ENCODE results near the genes CHML and CEP170.

DNA sequence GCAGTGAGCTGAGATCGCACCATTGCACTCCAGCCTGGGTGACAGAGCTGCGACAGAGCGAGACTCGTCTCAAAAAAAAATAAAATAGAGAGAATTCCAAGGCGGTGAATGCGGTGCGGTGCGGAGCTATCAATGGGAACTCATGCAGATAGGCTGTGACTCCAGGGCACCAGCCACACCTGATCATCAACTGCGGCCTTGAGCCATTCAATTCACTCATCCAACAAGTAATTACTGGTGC is 9.0 kb downstream of the GREM2 start:
- PRO-cap = no peak

DNA sequence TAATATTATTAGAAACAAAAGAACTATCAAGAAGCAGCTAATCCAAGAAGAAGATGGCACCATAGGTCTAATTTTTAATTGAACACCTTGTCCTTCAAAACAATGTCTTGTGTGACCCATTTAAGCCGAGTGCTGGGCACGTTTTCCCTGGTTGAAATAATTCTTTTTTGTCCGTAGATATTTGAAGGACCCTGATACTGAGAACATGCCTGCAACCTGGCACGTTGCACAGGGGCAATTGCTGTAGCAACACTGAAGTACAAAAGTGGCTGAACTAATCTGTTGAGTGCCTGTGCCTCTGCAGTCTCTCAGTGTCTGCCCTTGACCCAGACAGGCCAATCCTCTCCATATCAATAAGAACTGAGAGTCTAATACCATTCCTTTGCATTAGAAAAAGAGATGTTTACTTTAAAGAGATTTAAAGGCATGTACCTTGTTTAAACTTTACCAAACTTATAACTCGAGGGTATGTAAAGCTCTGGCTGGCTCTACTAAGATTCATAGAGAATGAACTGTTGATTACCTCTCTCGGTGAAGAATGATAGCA is 2.4 kb downstream of the GREM2 start:
- PRO-cap = no peak

DNA sequence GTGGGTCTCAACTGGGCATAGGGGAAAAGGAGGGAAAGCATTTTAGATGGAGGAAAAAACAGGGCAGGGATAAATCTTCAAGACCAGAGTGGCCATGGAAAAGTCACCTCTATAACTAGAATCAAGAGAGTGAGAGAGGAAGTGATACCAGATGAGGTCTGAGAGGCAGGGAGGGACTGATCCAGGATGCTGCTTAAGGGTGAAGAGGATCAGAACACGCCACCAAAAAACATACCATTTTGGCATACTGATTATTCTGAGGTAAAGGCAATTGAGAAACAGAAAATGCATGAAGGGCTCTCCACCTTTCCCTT is 268.9 kb downstream of the RGS7 start:
- PRO-cap = no peak

- PRO-cap = no peak
Measured at GRCh38 chr1:241629643-241630843, 10.1 kb downstream of the CHML start.

GRCh38 chr1:241637654-241638536 is 2.3 kb downstream of the CHML start:
- PRO-cap = no peak

- PRO-cap = bidirectional peak, plus-strand start at chr1:241640558, minus-strand start at chr1:241640355
Measured at GRCh38 chr1:241640174-241640502, at the start of gene CHML. TSS of gene CHML (minus strand) at chr1:241640369.

DNA sequence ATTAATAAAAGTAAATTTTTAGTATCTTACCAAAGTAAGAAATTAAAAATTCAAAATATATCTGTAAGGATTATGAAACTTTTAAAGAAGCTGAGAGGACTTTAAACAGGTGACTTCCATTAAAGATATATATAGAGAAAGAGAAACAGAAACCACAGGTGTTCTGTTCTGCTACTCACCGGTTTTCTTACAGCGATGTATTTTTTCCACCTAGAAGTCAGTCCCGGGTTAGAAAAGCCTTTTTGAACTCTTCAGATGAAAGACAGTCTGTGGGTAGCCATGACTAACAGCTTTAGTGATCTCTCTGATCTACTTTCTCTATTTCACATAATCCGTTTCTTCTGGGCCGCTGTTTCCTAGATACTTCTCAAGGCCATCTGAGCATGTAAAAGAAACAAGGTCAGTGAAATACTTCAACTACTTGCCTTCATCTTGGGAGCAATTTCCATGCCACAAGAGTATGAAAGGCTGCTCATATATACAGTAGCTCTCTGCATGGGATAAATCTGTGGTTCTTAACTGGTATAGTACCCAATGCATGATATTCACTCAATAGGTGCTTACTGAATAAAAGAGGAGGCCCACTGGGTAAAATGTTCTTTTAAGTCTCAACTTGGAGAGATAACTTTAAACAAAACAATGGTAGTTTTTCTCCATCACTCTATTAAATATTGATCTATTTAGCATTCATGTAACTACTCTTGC is 25.2 kb downstream of the WDR64 start:
- PRO-cap = no peak

DNA sequence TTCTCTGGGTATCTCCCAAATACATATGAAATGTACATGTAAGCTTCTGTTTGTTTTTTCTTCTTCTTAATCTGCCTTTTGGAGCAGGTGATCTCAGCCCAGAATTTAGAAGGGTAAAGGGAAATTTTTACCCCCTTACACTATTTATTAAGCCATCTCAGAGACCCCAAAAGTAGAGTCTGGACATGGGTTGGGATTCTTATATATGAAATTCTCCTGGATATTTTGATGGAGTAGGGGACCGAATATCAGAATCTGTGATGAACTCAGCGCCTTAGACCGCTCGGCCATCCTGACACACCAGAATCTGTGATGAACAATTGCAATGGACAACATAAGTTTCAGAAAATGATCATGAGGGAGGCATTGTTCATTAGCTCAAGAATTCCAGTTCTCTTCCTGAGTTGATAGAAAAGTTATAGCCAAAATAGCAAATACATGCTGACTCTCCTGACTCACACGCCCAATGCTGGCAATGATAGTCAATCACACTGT is 221.7 kb downstream of the PLD5 start:
- PRO-cap = no peak

GRCh38 chr1:243185901-243186513 is 69.1 kb downstream of the CEP170 start:
- PRO-cap = no peak

DNA sequence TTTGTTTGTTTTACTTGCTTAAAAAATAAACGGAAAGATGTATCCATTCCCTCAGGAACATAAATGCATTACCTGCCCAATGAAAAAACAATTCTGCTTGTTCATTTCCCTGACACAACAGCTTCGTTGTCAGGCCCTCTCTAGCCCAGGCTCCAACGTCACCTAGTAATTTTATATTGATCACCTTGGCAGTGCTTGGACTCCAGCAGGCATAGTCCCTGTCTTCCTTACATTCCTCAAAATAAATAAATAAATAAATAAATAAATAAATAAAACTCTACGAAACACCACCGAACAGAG is 1.2 kb downstream of the CEP170 start:
- PRO-cap = no peak

- PRO-cap = bidirectional peak, plus-strand start at chr1:243254941, minus-strand start at chr1:243255203; bidirectional peak, plus-strand start at chr1:243255442, minus-strand start at chr1:243255444
Measured at GRCh38 chr1:243254872-243255624, at the start of gene CEP170. TSS of gene CEP170 (minus strand) at chr1:243255281.

- PRO-cap = no peak
Measured at GRCh38 chr1:243267721-243268365, 12.0 kb downstream of the SDCCAG8 start.

DNA sequence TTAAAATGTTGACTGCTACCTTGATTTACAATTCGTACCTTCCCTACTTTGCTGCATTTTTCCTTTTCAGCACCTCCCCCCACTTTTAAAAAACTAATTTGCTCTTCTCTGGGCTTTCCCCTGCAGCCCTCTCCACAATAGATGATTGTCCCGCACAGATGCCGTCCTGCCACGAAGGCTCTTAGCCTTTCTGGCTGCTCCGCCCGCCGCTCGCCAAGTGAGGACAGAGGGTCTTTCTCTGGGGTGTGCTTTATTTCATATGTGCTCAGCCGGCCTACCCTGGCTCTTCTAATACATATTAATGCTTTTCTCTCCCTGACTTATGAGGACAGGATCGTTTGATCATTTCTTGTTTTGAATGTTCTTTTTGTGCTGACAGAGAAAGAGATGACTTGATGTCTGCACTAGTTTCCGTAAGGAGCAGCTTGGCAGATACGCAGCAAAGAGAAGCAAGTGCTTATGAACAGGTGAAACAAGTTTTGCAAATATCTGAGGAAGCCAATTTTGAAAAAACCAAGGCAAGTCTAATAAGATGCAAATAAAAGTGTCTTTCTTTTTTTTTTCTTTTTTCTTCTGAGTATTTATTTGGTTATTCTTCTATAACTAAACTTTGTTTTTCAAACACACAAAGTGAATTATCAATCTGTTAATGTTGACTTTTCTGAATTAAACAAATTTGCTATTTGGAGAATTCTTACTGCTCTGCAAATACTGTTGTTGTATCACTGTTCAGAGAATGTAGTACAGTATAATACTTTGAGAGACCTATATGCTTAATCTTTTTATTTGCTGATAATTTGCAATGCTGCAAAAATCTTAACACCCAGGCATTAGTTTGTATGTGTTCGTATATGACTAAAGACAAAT is 60.8 kb downstream of the SDCCAG8 start:
- PRO-cap = unidirectional peak, minus-strand start at position 219 of the sequence

GRCh38 chr1:243364709-243365426 is 109.0 kb downstream of the SDCCAG8 start:
- PRO-cap = no peak

GRCh38 chr1:243421225-243421697 is 165.4 kb downstream of the SDCCAG8 start:
- PRO-cap = no peak

- PRO-cap = no peak
Measured at GRCh38 chr1:243421698-243422442, 166.0 kb downstream of the SDCCAG8 start.

DNA sequence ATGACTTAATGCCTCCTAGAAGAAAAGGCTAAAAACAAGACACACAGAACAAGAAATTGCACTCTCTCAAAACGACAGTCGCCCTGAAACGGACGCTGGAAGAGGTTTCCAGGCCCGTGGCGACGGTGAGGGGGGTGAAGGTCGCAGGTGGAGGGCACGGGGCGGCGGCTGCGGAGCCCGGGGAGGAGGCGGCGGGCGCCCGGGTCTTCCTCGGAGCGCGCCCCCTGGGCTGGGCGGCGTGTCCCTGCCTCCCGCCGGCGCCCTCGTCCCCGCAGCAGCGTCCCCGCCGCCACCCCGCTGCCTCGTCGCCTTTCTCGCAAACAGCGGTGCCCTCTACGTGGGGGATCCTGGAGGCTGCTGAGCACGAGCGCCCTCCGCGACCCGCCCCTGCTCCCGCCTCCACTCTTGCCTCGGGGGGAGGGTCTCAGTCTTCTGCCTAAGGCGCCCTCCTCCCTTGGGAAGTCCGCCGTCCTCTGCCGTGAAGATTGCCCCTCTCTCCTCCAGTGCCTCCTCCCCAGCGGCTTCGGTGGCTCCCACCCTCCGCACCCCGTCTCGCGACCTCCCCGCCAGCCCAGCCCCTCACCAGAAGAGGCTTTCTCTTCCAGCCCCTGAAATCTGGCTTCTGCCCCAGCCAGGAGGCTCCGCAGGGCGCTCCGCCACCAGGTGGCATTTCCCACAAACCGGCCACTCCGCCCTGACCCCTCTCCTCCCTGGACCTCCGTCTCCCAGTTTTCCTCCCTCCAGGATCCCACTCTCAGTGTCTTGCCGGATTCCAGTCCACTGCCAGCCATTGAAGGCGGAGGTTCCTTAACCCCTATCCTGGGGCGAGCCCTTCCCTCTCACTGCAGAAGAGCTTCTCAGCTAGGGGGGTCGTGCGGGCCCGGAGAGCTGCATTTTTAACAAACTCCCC is 227.4 kb downstream of the SDCCAG8 start:
- PRO-cap = bidirectional peak, plus-strand start at position 460 of the sequence, minus-strand start at position 475 of the sequence

DNA sequence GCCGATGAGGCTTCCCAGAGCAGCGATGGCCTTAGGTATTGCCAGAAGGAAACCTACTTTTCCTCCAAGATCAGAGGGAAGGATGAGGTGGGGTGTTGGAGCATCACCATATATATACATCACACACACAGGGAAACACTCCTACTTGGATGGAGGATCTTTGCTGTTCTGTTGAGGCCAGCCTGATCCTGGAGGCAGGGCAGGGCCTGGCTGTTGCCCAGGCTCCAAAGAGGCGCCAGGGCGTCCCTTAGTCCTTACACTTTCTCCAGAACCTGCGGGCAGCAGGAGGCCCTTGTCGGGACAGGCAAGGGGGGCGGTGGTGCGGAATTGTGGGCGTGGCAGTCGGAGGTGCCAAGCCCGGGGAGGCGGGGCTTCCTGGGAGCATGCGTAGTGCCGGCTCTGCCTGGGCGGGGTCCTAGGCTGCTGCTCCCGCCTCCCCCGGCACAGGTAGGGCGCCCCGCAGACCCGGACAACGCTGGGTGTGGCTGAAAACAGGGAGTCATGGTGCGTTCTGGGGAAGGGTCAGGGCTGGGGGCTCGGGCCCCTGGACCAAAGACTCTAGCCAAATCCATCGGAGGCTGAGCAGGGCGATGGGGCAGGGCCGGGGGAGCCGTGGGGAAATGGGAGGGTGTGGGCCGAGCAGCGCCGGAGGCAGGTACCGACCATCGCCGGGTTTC is 231.7 kb downstream of the SDCCAG8 start:
- PRO-cap = no peak

DNA sequence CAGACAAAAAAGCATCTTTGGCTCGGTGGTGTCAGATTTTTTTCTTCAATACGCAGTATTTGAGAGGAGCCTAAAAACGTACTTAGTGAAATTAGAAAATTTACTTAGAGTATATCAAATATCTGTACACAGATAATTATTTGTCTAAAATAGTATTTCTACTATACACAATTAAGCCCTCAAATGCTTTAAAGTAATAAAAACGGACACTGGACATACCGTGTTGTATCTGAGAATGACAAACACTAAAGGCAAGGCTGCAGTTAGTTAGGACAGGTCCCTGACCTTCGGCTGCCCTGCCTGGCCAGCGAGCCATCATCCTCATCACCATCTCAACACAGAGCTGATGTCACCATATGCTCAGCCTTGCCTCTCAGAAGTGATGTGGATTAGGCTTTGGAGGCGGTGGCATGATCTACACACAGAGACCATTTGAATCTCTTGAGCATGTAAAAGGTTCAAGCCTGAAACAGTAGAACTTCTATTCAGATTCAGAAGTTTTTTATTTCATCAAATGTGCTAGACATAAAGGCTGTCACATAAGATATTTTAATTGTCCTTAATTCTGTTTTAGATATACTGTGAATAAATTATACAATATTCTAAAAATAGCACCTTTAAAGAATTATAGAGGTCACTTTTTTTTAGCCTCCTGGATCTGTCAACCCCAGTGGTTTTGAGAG is 244.7 kb downstream of the SDCCAG8 start:
- PRO-cap = no peak

DNA sequence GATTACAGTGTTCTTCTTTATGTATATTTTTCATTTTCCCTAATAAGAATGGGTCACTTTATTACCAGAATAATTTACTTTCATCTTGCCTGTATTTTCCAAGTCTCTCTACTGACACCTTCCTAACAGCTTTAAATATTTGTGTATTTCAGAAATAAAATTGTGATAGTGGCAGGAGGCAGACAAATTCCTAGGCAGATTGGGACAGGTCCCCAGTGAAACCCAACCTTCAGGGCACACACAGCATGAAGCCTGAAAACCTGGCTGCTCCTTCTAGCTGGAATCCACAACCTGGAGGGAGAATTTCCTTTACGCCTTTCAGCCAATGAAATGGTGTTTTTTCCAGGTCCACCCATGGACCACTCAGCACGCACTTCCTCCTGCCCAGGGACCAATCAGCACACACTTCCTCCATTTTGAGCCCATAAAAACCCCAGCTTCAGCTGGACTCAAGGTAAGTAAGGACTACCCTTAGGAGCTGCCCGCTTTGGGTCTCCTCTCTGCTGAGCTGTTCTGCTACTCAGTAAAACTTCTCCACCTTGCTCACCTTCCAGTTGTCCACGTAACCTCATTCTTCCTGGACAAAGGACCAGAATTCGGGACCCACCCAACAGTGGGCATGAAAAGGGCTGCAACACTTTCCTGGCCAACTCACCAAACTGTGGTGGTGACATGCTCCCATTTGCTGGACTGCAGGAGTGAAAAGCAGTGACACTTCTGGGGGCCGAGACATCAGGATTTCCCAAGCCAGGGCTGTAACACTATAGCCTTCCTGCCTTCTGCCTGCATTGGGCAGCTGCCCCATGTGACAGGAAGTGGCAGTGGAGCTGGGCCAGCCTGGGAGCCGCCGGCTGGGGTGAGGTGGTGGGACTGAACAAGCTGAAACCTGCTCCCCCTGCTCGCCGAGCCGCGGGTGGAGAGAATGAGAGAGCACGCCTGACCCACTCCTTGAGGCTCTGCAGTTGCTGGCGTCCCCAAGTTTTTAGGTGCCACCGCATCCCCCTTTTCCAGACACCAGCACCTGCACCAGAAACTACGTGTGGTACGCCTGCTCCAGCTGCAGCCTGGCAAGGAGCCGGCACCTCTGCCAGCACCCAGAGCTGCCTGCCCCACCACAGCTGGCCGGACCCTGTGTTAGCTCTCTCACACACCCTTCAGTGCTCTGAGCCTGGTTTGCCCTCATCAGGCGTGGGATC is 119.8 kb downstream of the AKT3 start:
- PRO-cap = unidirectional peak, plus-strand start at position 455 of the sequence